AG08470 (cell line): ENCODE measurements around the genes CCNA1, SERTM1 and SMAD9.

DNA sequence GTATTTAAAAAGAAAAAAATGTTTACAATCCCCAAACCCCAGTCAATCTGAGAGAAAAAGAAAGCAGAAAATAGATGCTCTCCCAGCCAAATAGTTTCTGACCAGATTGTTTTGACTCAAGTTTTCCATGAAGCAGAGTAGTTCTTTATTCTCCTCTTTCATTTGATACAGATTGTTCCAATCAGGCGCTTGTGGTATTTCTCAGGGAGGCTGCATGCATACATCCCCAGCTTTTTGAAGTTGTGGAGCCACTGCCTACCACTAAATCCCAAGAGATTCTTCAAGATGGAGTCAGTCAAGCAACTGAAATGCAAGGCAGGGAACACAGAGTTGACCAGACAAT lies 110.5 kb downstream of the STARD13 start:
- RRBS = no CpG with 5 or more reads among the region's 1 CpG

DNA sequence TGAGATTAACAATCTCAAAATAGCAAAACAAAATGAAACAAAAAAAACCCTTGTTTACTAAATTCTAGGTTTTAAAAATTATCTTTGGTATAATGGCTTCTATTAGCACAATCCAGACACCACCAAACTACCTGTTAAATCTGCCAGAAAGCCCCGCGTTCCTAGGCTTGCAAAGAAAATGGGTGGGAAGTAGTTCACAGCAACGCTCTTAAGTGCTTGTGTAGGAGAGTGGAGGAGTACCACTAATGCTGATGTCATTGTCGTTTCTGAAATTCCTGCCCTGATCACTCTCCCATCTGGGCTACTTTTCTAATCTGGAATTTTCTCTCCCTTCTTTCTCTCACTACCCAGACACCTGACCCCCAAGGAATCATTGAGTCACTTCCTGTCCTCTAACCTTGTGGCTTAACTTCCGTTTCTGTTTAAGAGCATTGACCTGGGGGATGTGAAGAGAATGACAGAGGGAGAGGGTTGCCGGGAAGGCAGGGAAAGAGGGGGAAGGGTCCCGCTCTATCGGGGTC lies 98.8 kb downstream of the STARD13 start:
- RRBS = no CpG with 5 or more reads among the region's 8 CpGs

DNA sequence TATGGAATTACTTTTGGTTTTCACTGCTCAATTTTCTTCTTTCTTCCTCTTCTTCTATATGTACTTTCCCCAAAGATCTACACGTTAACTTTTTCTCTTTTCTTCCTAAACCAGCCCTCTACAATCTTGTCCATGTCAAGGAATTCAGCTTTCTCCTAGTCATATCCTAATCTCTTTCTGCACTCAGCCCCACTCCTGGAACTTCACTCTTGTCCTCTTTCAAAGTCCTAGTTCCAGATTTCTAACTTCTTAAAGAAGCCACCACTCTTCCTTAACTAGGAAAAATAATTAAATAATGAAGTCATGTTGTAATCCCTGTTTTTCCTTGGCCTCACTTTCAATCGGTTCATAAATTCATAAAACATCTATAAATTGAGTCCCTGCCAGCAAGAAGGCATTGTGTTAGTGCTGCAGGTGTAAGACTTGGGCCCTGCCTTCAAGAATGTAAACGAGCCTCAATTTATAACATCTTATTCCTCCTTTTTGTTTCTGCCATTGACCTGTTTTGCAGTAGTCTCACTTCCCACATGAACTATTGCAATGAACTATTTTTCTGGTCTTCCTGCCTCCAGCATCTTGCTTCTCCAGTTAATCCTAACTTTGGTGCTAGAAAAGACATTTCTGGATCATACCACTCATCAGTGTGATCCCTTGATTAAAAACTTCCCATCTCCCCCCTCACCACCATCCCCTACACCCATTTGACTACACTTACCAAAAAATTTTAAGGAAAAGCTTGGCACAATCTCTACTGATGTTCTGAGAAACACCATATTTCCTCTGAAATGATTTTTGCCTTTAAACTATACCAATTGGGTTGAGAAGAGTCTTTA lies 48.4 kb downstream of the STARD13 start:
- RRBS = no CpG with 5 or more reads among the region's 3 CpGs

- RRBS = no CpG with 5 or more reads among the region's 2 CpGs
Observed at GRCh38 chr13:33251133-33251657, 34.4 kb downstream of the STARD13 start.

DNA sequence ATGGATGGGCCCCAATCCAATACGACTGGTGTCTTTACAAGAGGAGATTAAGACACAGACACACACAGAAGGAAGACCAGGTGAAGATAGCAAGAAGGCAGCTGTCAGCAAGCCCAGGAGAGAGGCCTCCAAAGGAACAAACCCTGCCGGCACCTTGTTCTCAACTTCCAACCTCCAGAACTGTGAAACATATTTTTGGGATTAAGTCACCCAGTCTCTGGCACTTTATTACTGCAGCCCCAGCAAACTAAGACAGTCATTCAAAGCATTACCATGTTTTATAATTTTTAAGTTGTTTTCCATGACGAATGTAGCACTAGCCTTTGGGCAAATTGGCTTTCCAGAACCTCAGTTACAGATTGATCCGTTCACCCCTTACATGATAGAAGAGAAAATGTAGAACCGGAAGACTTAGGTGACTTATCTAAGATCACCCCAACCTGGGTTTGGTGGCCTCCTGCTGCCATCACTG lies 11.2 kb downstream of the STARD13 start:
- RRBS = no CpG with 5 or more reads among the region's 5 CpGs

GRCh38 chr13:33509315-33510543 lies 224.2 kb upstream of the STARD13 start:
- RRBS = no CpG with 5 or more reads among the region's 6 CpGs

DNA sequence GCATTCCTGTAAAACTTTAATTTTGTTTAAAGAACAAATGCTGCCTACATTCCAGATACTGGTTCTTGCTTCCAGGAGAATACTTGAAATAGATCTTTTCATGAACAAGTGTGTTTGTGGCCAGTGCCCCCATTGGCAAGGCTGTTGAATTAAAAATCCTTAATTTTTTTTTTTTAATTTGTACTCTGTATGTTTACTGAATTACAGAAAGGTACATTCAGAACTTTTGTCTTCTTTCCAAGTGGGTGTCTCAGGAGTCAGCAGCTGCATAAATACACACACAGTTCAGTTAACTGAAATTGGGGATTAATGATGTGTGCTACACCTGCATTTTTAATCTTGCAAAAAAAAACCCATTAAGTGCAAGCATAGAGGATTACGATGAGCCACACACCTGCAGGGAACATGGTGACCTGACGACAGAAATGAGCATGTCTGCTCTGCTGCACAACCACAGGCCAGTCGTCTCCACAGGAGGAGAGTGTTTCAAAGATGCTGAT lies 72.5 kb upstream of the RFC3 start:
- RRBS = no CpG with 5 or more reads among the region's 3 CpGs

DNA sequence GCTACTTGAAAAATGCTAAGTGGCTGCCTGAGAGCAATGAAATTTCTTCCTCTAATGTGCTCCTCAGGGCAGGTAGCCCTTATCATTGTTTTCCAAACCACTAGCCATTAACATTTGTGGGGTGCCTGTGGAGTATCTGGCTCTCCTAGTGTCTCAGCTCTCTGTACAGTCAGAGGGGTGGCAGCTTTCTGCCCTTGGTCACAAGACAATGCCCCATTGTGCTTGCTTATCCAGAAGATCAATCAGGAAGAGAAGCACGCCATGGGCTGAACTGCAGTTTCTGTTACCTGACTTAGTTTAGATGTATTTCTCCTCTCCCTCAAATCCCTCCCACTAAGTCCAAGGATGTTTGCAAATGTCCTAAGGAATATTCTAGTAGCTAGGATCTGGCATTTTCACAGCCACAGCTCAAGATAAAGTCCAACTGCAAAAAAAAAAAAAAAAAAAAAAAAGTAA lies 119.8 kb downstream of the RFC3 start:
- RRBS = no CpG with 5 or more reads among the region's 1 CpG

DNA sequence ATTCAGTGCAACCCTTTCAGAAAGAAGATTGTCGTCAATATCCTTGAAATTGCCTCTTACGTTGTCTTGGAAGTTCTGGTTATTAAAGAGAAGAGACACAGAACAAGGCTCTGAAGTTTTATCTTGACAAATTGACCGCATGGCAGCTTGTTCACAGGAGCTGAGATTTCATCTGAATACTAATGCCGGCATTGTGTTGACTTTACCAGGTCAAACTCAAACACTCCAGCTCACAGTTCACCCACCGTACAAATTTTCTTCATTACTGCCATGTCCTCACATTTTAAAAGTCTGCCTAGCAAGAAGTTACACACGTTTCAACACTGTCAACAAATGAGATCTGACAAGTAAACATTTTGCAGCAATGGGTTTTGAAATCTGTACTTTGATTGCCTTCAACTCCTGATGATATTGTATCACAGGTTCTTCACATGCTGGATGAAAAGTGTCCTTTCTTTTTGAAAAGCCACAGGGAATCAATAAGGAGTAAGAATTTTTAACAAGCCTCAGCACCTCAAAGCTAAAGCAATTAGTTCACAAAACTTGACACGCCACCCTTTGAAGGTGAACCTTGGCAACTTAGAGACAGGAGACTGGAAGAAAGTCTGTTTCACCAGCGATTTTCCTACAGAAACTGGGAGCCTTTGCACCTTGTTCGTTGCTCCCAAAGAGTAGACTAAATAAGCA lies 150.9 kb downstream of the RFC3 start:
- RRBS = no CpG with 5 or more reads among the region's 9 CpGs

DNA sequence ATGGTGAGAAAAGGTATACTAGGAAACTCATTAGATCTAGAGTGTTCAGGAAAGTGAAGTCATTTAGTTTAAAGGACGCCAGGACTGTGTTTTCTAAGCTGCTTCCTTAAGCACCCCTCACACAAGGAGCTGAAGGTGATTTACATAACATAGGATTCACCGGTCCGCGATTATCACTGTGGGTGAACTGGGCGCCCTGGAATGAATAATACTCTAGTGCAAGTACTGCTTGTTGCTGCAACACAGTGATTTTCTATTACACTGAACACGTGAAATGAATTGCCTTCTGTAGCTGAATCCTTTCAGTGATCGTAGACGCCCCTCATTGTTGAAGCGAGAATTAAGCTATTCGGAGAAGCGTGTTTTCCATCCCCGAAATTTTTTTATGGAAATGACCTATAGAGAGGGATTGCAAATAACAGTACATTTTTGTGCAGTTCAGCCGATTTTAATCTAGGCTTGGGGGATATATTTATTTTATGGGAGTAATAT lies 2.7 kb upstream of the MAB21L1 start:
- RRBS = no CpG with 5 or more reads among the region's 13 CpGs

DNA sequence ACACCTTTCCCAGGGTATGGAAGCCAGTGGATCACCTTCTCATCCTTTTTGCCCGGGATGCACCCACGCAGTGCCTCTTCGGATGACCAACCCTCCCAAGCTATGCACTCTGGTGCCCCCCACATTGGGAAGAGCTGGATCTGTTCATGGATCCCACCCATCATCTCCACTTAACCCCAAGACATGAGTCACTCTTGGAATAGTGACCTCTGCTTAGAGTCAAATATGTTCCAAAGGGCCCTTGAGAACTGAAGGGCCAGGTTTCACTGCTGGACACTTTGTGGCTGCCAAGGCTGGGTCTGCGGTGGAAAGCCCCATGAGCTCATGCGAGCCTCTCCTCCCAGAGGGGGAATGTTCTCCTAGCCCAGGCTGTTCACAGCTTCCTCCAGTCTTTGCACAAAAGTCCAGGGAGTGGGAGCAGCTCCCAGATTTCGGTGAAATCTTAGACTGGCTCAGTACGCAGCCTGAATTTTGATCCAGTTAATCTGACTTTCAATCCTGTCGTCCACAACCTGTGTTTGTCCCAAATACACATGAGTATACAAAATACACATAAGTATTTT lies 693 bp upstream of the DCLK1 start:
- RRBS = no CpG with 5 or more reads among the region's 8 CpGs

GRCh38 chr13:36298427-36299252 lies 1.0 kb upstream of the CCDC169 start:
- RRBS = no CpG with 5 or more reads among the region's 7 CpGs

GRCh38 chr13:36345403-36346189 lies 598 bp downstream of the SPART start:
- RRBS = no CpG with 5 or more reads among the region's 47 CpGs

DNA sequence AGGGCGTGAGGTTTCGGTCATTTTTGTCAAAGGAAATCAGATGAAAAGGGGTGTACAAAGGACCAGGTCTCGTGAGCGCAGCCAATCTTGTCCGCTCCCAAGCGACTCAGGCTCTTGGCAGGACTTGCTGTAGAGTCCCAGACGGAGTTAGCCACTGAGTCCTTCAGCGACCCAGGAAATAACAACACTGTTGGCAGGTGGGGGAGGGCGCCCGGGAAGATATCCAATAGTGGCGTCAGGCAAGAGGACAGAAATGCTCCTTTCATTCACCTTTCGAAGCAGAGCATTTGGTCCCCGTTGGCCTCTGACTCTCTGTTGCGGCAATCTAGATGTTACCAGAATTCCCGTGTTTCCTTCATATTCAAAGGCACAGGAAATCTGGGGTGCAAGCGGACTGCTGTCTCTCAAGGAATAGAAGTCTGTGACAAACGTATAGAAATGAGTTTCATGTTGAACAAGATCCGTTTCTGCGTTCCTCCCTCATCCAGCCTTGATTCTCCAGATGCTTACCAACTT lies 1.7 kb upstream of the CCNA1 start:
- RRBS = no CpG with 5 or more reads among the region's 19 CpGs

DNA sequence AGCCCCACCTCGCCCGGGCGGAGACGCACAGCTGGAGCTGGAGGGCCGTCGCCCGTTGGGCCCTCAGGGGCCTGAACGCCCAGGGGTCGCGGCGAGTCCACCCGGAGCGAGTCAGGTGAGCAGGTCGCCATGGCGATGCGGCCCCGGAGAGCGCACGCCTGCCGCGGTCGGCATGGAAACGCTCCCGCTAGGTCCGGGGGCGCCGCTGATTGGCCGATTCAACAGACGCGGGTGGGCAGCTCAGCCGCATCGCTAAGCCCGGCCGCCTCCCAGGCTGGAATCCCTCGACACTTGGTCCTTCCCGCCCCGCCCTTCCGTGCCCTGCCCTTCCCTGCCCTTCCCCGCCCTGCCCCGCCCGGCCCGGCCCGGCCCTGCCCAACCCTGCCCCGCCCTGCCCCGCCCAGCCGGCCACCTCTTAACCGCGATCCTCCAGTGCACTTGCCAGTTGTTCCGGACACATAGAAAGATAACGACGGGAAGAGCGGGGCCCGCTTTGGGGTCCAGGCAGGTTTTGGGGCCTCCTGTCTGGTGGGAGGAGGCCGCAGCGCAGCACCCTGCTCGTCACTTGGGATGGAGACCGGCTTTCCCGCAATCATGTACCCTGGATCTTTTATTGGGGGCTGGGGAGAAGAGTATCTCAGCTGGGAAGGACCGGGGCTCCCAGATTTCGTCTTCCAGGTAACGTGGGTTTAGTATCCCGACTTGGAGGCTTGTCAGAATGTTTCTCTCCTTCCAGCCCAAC lies at the start of gene CCNA1:
Gene CCNA1 (plus strand): TSS at position 444 of the 742 bp plus-strand sequence.
- RRBS = 3% methylated on average over 37 of the region's 62 CpGs

GRCh38 chr13:36673465-36674378 lies at the start of gene SERTM1:
Gene SERTM1, plus strand, starts transcription at chr13:36674020.
- RRBS = 9% methylated on average over 17 of the region's 69 CpGs

- RRBS = under 1% methylated on average over 40 of the region's 131 CpGs
Observed at GRCh38 chr13:36919555-36920583, at the start of gene SMAD9. Gene SMAD9, minus strand, starts transcription at chr13:36920238.

GRCh38 chr13:37058526-37058805 lies 1.0 kb downstream of the SUPT20H start:
- RRBS = no CpG with 5 or more reads among the region's 2 CpGs

DNA sequence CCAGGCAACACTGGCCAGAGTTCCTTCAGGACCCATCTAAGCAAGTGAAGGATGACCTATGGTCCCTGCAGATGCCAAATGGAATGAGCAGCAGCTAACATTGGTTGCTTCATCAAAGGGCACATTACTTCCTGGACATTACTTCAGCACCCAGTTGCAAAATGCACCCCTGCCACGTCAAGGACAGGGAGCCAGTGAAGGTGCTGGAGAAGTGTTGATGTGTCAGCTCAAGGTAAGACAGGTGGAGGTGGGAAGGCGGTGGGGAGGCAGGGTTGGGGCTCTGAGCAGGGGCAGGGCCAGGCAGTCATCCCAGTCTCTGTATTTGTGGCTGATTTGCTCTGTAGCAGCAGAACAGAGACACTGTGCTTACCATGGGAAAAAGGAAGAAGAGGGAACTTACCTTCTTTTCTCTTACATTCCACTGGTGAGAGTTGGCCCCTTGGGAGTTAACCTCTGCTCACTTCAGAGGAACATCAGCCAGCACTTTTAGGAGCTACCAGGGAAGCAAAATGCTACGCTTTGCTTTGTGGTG lies 14.5 kb downstream of the CSNK1A1L start:
- RRBS = no CpG with 5 or more reads among the region's 3 CpGs

DNA sequence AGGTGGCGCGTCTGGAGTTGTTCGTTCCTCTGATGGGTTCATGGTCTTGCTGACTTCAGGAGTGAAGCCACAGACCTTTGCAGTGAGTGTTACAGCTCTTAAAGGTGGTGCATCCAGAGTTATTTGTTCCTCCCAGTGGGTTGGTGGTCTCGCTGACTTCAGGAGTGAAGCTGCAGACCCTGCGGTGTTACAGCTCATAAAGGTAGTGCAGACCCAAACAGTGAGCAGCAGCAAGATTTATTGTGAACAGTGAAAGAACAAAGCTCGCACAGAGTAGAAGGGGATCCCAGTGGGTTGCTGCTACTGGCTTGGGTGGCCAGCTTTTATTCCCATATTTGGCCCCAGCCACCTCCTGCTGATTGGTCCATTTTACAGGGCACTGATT lies 126.6 kb downstream of the POSTN start:
- RRBS = no CpG with 5 or more reads among the region's 6 CpGs